Jejunum (tissue), 1 donor: ENCODE measurements around a stretch of chr6.

- PRO-cap: no peak
These were observed 34.4 kb upstream of the HINT3 start for GRCh38 chr6:125922102-125922704.

- PRO-cap: no peak
These were observed 64.8 kb downstream of the TRMT11 start for GRCh38 chr6:126050985-126051740.

DNA sequence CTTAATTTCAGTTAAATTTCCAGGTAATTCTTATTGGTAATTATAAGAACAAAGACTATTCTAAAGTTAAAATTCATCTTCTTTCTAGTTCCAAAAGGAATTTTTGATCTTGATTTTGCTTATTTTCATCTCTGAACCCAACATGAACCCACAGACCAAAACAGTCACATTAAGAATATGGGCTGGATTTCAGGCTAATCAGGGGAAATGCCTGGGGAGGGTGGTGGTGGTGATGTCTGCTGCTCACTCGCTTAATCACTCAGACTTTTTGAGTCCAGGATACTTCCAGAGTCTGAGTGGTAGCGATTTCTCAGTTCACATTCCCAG lies 345.5 kb upstream of the RSPO3 start:
- PRO-cap: no peak

DNA sequence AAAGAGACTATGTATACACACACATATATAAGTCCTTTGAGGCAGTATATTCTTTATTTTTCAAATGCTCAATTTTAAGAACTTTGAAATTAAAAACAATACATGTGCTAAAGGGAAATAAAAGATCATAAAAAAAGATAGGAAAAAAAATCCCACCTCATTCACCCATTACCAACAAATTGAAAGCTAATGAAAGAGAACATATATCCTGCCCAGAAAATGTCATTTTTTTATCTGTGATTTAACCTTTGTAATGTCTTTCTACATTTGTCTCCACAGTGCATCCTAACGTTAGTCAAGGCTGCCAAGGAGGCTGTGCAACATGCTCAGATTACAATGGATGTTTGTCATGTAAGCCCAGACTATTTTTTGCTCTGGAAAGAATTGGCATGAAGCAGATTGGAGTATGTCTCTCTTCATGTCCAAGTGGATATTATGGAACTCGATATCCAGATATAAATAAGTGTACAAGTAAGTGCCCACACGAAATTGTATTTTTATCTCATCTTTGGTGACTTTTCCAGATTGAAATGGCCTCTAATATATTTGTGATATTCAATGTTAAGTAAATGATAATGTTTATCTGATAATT lies 30.0 kb downstream of the RSPO3 start:
- PRO-cap: no peak

DNA sequence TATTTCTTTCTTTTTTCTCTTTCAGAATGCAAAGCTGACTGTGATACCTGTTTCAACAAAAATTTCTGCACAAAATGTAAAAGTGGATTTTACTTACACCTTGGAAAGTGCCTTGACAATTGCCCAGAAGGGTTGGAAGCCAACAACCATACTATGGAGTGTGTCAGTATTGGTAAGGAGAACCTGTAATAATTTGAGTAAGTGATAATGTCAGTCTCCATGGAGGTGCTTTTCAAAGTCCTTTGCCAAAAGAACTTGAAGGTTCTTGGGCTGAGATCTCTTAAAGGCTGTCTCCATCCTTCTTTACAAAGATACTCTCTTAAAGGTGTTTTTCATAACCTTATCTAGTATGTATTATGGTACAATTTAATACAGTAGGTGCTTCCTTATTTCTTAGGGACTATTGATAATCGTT lies 31.9 kb downstream of the RSPO3 start:
- PRO-cap: no peak

DNA sequence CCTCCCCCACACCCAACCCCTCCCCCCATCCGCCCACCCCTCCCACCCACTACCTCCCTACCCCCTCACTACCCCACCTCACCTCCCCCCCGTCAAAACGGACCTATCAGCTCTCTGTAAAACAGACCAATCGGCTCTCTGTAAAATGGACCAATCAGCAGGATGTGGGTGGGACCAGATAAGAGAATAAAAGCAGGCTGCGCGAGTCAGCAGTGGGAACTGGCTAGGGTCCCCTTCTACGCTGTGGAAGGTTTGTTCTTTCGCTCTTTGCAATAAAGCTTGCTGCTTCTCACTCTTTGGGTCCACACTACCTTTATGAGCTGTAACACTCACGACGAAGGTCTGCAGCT lies 37.0 kb upstream of the ECHDC1 start:
- PRO-cap: no peak

GRCh38 chr6:127457249-127457863 lies 1.8 kb downstream of the KIAA0408 start:
- PRO-cap: no peak

- PRO-cap: no peak
These were observed 217.4 kb downstream of the PTPRK start for GRCh38 chr6:128302914-128303547.

- PRO-cap: no peak
These were observed 180.6 kb downstream of the PTPRK start for GRCh38 chr6:128339688-128340324.

- PRO-cap: no peak
These were observed 40.2 kb downstream of the PTPRK start for GRCh38 chr6:128480099-128480781.

- PRO-cap: no peak
These were observed 39.5 kb downstream of the PTPRK start for GRCh38 chr6:128480782-128481354.

GRCh38 chr6:128499376-128499938 lies 20.9 kb downstream of the PTPRK start:
- PRO-cap: no peak

GRCh38 chr6:128505679-128505946 lies 14.8 kb downstream of the PTPRK start:
- PRO-cap: no peak

DNA sequence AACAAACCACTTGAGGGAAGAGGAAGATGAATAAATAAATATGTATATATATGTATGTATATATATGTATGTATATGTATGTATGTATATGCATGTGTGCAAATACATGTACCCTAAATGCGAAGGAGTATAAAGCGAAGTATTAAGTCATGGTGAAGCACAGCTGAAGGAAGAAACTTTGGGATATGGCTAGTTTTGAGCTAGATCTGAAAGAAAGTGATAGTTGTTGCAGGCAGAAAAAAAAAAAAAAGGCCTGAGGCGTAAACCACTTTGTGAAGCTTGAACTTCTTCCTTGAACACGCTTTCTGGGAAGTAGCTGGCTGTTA lies 6.2 kb upstream of the PTPRK start:
- PRO-cap: no peak

- PRO-cap: no peak
These were observed 29.7 kb downstream of the LAMA2 start for GRCh38 chr6:128912578-128913084.

- PRO-cap: no peak
These were observed 66.1 kb downstream of the LAMA2 start for GRCh38 chr6:128948872-128949652.

- PRO-cap: no peak
These were observed 67.0 kb downstream of the LAMA2 start for GRCh38 chr6:128949921-128950408.

- PRO-cap: no peak
These were observed 181.2 kb downstream of the LAMA2 start for GRCh38 chr6:129064009-129064589.

GRCh38 chr6:129124302-129125189 lies 241.6 kb downstream of the LAMA2 start:
- PRO-cap: no peak

DNA sequence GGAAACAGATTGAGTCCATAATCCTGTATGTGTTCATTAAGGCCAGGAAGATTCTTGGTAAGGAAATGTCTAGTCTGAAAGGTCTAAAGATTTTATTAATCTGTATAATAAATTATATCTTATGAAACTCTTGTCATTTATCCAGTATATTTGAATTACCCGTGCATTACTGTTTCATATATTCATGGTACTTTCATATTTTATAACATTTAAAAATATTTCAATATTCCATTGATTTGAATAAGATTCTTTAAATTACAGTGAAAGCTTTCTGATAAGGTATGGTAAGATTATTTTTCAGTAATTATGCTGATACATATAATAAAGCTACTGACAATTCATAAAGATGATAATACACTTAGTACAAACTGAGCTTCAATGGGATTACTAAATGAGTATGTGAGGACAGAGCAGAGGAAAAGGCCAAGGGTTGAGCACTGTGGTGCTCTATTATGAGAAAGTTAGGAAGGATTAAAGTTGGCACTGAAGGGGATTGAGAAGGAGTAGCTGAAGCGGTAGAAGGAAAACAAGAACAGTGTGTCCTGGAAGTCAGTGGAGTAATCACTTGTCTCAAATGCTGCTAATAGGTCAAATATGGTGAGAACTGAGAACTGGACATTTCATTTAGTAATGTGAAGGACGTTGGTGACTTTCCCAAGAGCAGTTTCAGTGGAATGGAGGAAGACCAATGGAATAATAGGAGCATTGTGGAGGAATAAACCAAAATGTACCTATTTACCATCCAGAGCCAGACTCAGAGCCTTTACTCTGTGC lies 255.7 kb downstream of the LAMA2 start:
- PRO-cap: no peak